Pulmonary artery (tissue), 1 donor: Measurements from ENCODE around the gene PPP1R13B.

DNA sequence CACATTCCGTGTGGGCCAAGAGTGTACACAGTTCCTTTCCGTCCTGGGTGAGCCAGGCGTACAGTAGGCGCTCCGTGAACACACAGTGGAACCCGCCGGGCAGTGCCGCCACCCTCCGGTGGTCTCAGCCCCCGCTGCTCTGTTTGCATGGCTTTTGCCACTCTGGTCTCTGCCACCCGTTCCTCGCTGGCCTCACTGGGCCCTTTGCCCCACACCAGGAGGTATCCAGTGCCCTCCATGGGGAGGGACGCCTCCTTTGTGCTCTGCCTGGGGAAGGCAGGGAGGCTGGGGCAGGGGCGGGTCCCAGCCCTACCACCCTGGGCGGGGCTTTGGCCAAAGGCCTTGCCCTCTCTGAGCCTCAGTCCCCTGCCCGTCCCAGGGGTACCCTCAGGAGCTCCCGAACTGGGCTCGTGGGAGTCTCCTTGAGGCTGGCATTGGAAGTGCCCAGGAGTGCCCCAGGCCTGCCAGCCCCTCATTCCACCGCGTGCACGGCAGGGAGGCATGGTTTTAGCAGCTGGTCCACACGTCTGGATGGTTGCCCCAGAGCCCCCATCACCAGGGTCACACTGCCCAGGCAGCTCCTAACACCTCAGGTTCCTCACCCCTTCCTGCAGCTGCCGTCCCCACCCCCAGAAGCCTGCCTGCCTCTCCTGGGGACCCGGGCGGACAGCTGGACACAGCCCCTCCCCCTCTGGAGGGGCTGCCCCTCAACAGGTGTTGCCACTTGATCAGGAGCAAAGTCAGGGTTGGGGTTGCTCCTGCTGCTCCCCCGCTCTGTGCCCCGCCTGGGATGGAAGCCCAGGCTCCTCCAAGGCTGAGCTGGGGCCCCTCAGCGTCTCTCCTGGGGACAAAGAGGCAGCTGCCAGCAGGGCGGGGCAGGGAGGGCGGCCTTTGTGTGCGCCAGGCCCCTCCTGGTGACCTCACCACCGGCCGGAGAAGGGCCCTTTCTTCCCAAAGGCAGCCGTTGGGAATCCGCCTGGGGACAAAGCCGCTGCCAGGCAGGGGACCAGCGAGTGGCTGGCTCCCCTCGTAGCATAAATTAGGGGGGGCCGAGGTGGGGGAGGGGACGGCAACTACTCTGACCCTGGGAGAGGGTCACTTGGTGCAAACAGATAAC, 13.4 kb downstream of the TRMT61A start:
- PRO-cap: unidirectional peak, plus-strand start at position 964 of the sequence

GRCh38 chr14:103683516-103683912, 31.7 kb downstream of the XRCC3 start:
- PRO-cap: no peak

GRCh38 chr14:103711473-103712599, 3.4 kb downstream of the XRCC3 start:
- PRO-cap: no peak

- PRO-cap: no peak
Measured at GRCh38 chr14:103724100-103724779, 8.6 kb downstream of the ZFYVE21 start.

DNA sequence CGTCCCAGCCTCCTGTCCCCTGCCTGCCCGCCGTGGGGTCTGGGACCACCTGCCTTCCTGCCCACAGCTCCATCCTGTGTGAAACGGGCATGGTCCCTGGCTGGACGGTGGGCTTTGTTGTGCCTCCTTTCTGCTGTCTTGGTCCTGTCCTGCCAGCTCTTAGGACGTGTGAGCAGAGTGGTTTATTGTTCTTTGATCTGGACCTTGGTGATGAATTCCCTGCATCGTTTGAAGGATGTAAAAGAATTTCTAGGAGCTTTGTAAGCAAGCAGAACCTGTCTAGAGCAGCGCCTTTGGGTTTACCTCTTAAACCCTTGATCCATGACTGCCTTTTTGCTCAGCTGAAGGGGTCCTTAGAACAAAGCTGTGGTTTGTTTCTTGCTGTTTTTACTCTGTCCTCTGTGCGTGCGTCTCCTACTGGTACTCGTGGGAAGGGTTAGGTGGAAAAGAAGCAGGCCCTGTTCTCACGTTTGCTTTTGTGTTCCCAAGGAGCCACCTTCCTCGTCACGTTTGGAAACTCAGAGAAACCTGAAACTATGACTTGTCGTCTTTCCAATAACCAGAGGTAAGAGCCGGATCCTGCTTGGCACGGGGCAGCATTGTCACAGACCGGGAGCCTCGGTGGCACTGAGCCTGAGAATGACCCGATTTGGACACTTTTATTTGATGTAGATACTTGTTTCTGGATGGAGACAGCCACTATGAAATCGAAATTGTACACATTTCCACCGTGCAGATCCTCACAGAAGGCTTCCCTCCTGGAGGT, 13.0 kb downstream of the ZFYVE21 start:
- PRO-cap: no peak

GRCh38 chr14:103735888-103736810, 20.5 kb downstream of the ZFYVE21 start:
- PRO-cap: no peak

- PRO-cap: bidirectional peak, plus-strand start at chr14:103847732, minus-strand start at chr14:103847575
Measured at GRCh38 chr14:103847429-103848230, at the start of gene PPP1R13B. PPP1R13B (minus strand) TSS chr14:103847575.

DNA sequence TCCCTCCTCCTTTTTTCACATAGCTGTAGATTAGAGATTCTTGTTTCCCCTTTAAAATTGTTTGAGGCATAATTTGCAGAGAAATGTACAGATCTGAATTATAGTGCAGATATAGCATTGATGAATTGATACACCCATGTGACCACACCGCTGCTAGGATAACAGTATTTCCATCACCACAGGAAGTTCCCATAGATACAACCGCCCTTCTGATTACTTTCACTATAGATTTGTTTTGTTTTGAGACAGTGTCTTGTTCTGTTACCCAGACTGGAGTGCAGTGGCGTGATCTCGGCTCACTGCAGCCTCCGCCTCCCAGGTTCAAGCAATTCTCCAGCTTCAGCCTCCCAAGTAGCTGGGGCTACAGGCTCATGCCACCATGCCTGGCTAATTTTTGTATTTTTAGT, 8.8 kb upstream of the ASPG start:
- PRO-cap: no peak

DNA sequence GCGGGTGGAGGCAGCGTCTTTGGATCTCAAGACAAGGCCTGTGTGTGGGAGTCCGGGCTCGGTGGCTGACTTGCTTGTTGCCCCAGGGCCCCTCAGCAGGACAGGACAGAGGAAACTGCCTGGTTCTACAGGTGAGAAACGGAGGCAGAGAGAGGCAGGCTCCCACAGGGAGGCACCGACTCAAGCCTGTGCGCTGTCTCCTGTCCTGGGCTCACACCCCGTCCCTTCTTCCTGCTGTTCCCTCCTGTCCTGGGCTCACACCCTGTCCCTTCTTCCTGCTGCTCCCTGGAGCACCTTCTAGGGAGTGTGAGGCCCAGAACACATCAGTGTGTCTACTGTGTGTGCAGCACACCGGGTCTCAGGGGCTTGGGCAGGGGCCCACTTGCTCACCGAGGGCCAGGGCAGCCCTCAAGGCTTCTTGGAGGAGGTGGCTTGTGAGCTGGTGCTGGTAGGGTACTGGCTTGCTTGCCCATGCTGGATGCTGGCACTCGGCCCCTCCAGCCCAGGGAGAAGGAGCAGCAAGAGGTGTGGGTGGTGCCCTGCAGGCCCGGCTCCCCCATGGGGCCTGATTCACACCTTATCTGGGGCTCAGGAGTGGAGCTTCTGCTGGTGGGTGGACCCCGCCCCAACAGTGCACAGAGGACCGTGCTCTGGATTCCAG, 15.0 kb downstream of the ASPG start:
- PRO-cap: no peak

DNA sequence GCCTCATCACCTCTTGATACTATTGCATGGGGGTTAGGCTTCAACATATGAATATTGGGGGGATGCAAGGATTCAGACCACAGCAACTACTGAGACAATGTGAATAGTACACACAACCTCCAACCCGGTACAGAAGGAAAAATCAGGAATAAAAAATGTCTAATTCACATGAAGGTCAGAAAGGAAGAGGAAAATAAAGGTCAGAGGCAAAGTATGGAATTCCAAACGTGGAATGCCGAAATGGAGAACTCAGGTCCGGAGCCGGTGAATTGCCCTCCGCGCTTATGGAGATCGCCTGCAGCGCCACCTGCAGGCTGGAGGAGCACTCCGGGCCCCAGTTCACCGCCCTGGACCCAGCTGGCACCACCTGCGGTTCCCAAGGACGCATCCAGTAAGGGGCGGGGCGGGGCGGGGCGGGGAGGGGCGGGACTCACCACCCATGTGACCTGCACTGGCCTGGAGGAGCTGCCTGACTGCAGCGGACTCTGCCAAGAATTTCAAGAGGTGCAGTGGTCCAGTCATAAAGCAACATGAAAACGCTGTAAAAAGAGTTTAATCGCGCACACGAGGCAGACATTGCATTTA, 203.5 kb downstream of the KIF26A start:
- PRO-cap: no peak

DNA sequence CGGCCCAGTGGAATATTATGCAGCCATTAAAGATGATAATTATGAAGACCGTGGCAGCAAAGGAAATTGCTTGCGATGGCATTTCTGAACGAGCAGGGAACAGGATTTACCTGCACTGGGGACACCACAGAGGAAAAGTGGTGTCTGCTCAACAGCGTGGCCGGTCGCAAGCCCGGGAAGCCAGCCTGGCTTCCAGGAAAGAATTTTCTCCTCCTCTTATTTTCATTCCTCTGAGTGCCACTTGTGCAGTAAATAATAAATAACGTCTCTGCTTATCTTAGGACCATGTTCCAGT, 6.5 kb downstream of the C14orf180 start:
- PRO-cap: no peak

DNA sequence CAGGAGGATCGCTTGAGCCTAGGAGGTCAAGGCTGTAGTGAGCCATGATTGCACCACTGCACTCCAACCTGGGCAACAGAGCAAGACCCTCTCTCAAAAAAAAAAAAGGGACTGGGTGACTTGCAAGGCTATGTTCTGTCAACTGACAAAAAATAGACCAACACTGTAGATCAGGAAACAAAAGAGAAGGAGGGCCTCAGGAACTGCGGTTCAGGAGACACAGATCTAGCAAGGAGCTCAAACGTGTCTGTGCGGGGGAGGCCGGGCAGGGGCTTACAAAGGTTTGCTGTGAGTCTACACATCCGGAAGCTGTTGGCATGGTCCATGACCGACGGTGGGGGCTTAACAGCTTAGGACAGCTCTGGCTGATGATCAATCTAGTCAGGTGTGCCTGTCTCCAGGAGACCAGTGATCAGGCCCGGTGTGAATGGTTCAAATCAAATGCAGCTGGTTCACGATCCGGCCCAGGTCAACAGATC, 31.6 kb upstream of the INF2 start:
- PRO-cap: no peak

DNA sequence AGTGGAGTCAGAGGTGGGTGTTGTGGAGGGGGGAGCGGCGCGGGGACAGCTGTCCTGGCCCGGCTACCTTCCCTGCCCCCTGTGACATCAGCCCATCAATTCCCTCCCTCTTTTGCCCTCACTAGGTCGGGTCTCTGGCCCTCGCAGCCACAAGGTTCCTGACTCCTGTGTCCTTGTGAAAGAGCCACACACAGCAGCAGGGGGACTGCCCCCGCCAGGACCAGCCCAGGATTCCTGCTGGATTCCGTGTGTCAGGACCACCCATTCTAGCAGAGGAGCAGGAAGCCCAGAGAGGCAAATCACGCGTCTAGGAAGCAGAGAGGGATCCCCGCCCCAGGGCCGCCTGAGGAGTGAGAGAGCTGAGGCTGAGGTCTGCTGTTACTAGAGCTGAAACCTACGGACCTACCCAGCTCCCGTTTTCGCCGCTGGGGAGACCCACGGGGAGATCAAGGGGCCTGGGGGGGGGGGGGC, 12.7 kb upstream of the INF2 start:
- PRO-cap: no peak

DNA sequence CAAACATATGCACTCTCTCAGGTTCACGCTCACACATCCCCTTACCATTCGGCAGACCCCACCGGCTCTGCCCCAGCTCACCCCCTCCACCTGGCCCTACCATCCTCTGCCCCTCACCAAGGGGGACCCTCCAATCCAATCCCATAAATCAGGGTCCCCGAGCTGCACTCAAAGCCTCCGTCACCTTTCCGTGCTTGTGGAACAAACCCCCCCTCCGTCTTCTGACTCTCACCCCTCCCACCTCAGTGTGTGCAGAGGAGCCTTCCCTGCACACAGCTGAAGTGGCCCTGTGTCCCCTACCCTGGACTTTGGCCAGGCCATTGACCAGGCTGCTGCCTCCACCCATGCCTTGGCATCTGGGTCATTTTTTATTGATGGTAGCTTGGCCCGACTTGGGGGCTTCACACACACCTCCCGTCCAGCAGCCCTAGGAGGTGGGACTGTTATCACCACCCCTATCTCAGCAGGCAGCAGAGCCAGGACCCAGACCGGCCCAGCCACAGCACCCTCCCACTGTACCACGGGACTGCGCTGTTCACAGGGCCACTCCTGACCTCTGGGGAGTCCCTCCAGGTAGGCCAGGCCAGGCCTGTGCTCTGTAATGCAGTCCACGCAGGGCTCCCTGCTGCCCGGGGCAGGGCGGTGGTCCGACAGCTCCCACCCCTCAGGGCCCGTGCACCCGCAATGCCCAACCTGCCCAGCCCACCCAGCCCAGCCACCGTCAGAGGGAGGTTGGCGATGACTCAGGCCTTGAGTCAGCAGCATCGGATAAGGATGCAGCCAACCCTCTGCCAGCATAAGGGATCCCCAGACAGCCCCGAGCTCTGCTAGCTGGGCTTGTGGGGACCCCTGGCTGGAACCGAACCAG, 9.3 kb upstream of the INF2 start:
- PRO-cap: bidirectional peak, plus-strand start at position 799 of the sequence, minus-strand start at position 695 of the sequence

DNA sequence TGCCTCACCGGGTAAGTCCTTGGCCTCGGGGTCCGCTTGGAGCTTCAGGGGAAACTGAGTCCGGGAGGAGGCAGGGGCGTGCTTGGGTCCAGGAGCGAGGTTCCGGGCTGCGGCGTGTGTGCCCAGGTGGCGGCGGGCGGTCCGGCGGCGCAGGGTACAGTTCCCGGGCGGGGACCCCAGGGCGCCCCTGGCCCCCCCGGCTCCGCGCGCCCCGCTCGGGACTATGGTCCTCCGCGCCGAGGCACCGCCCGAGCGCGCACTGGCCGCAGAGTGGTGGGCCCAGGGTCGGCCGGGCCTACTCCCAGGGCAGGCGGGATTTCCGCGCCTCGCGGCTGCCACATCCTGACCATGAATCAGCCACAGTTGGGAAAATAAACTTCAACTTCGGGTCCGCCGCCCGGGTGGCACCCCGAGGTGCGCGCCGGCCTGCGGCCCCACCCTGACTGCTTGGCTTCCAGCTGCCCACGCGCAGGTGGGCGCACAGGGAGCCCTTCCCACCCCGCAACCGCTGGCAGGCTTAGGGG, 373 bp downstream of the INF2 start:
- PRO-cap: no peak

- PRO-cap: unidirectional peak, plus-strand start at chr14:104725129
Measured at GRCh38 chr14:104724830-104725968, 1.2 kb downstream of the ADSS1 start.

DNA sequence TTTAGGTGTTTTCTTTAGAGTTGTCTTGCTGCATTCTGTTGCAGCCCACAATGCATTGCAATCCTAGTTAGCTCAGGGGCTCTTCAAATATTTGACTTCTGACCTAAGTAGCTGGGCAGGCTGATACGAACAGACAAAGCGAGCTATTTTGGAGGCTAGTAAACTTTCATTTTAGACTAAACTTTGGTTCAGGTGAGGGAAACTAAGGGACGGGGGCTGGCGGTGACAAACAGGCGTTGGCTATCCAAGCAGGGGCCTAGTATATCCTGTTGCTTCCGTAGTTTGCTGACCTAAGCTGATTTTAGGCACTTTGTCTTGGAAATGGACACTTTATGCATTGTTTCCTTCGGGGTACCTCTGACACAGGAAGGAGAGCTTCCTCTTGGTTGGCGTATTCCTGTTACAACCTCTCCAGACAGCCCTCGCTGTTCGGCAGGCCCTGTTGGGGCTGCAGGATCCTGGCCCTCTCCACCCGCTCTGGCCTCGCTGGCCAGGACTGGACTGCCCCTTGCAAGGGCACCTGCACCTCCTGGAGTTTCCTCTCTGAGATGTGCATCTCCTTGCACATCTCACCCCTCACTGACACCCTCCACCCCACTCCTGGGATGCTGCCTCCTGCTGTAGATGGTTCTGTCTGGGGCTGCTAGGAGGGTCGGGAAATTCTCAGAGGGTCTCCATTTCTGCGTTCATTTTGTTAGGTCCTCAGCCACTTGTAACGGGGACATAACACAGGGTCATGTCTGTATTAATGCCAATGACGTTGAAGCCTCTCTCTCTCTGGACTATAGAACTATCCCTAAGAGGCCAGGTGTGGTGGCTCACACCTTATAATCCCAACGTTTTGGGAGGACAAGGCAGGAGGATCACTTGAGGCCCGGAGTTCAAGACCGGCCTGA, 14.4 kb downstream of the SIVA1 start:
- PRO-cap: no peak

- PRO-cap: no peak
Measured at GRCh38 chr14:104771787-104772444, 19.0 kb downstream of the SIVA1 start.

DNA sequence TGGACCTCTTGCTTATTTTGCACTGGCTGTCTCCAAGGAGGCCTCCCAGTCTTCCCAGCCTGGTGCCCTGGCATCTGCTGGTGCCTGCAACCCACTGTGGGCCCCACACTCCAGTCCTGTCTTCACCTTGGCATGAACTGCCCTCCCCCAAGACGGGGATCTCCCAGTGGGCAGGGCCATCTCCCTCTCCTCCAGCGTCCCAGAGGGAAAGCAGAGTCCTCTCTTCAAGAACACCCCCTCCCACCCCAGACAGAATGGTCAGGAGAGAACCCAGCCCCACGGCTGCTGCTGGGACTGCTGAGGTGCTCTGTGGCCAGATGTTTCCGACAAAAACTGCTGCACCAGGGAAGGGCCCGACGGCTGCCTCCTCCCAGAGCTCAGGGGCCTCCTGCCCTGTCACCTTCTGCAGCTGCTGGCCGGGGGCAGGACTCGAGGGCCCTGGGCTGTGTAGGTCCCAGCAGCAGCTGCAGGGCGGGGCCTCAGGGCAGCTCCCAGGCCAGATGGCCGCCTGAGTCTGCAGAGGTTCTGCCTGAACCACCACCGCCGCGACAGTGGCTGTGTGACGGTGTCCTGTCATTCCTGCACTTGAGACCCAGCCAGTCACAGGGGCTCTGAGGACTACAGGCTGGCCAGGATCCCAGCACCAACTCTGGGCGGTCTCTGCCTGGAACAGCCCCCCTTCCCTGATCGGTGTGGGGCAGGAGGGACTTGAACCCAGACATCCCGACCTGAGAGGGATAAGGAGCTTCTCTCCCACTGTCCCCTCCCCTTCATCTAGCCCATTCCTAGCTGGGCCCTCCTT, 2.0 kb upstream of the AKT1 start:
- PRO-cap: no peak

DNA sequence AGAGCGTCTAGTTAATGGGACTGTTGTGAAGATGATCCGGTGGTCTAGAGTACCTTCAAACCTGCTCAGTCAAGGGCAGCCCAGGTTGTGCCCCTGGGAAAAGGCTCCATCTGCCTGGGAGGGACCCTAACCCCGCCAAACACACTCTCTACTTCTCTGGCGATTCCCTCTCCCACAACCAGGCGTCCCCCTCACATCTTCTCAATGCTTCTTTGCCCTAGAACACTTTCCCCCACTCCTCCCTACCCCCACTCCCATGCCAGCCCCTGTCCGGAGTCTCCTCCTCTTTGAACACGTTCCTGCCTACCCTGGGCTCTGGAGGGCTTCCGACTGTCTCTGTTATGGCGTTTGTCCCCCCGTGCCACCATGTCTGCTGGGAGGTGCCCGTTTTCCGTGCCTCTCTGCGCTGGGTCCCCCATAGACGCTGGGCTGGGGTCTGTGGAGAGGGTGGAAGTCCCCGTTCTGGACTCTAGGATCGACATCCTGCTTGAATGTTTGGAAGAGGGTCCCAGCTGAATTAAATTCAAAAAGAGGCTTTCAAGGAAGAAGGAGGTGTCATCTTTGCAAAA, 1.3 kb upstream of the ZBTB42 start:
- PRO-cap: no peak